H9 (cell line): ENCODE data around the genes CAMK1G and IRF6.

DNA sequence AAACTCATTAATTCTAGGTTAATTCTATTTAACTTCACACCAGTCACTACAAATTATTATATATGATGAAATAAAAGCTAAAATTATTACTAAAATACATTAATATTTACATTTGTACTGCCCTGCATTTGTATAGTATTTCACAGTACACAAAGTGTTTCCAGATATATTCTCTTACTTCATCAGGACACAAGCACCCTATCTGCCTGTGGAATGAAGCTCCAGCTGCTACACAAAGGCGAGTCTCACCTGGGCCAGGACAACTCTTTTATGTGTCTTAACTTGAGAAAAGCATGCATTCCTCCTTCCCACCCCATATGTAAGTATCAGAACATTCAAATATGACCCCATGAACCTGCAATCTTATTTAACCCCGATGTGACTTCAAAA, 50.9 kb downstream of the CD46 start:
- PRO-cap = no peak

- PRO-cap = no peak
These were observed 52.0 kb downstream of the CD46 start for GRCh38 chr1:207803402-207804624.

DNA sequence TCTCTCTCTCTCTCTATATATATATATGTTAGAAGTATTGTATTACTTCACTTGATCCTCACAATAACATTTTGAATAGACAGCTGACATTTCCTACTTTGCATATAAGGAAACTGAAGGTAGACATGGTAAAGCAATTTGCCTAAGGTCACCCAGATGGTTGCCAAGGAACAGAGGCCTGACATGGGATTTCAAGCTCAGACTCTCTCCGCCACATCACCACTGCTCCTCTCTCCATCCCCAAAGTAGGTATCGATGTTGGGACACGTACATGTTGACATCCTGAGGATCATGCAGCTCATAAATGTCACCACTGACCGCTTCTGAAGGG, 38.9 kb downstream of the CD34 start:
- PRO-cap = no peak

DNA sequence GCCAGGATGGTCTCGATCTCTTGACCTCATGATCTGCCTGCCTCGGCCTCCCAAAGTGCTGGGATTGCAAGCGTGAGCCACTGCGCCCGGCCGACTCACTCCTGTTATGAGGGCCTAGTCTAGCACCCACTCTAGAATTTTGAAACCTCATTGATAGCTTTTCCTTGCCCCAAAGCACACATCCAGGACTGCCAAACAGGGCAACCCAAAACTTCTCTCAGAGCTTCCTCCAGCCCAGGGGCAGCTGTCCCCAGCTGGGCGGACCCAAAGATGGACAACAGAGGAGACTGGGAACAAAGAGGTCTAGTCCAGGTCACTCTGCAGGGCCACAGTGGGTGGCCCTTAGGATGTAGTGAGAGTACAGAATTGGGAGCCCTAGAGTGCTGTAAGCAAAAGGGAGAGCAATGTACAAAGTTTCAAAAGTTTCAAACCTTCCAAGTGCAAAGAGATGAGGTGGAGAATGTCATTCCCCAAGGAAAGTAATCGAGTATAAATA, 1.3 kb downstream of the CD34 start:
- PRO-cap = no peak

- PRO-cap = no peak
These were observed 11.7 kb upstream of the CD34 start for GRCh38 chr1:207922656-207922963.

GRCh38 chr1:208026985-208027521, 116.1 kb upstream of the CD34 start:
- PRO-cap = no peak

- PRO-cap = no peak
These were observed 102.4 kb downstream of the PLXNA2 start for GRCh38 chr1:208141681-208142224.

DNA sequence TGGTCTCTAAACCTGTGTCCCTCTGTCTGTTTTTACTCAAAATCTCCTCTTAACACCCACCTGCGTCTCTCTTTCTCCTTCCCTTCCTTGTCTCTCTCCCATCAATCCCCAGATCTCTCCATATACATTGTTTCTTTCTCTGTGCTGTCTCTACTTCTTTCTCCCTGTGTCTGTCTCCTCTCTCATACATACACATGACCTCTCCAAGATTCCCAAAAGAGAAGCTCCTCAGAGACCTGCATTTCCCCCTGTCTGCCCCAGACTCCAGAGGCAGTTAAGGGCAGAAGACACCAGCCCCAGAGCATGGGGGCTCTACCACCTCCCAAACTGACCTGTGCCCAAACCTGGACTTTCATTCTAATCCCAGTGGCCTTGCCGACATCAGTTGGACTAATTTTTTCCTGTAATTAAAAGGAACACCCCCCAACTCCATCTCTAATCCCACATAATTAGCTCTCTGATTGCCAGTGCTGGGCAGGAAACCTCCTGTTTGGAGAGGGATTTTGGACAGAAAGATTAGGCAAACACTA, 85.9 kb downstream of the PLXNA2 start:
- PRO-cap = no peak

DNA sequence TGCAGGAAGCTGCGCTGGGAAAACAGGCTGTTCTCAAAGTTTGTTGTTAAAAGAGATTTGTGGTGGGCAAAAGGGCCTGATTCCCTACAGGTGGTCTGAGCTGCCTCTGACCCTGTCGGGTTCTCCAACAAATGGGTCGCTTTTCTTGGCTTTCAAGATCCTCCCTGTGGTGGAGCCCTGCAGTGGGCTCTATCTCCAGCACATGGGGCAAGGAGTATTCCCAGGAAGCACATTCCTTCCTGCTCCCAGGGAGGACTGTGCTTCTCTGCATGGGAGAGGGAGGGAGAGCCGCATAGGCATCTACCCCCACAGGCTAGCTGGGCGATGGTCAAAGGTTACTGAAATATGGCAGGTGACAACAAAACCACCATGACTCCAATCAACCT, 85.5 kb downstream of the PLXNA2 start:
- PRO-cap = no peak

DNA sequence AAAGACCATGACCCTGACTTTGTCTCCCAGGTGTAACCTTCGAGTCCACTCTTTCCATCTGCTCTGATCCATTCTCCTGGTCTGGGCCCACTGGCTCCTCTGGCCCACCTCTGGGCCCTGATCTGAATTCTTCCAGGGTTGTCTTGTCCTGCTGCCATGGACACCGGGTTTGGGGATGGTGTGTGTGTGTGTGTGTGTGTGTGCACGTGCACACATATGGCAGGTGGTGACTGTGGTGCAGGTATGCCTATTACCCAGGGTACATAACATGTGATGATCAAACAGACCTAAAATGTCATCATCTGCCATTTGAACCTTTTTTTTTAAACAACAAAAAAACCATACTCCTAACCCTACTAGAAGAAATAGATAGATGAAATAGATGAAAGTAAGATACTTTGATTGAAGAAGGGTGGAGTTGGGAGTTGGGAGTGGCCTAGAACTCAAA, 52.0 kb downstream of the PLXNA2 start:
- PRO-cap = no peak

- PRO-cap = no peak
These were observed 65.6 kb upstream of the PLXNA2 start for GRCh38 chr1:208309698-208310217.

DNA sequence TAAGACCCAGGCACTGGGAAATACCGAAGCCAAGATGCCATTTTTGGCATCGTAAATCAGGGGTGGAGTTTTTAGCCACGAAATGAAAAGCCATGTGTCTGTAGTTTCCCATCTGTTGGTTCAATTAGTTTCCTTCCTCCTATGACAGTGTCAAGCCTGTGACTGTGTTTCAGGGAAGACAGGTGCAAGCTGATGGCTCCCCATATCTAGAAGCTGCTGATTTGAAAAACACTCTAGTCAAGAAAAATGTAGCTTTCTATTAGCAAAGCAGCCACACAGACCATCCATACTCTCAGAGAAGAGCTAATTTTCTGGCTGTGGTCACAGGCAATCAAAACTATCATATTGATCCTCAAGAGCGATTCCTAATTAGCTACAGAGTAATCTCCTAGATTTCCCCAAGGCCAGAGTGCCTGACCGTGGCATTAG, 480.3 kb upstream of the CAMK1G start:
- PRO-cap = no peak

DNA sequence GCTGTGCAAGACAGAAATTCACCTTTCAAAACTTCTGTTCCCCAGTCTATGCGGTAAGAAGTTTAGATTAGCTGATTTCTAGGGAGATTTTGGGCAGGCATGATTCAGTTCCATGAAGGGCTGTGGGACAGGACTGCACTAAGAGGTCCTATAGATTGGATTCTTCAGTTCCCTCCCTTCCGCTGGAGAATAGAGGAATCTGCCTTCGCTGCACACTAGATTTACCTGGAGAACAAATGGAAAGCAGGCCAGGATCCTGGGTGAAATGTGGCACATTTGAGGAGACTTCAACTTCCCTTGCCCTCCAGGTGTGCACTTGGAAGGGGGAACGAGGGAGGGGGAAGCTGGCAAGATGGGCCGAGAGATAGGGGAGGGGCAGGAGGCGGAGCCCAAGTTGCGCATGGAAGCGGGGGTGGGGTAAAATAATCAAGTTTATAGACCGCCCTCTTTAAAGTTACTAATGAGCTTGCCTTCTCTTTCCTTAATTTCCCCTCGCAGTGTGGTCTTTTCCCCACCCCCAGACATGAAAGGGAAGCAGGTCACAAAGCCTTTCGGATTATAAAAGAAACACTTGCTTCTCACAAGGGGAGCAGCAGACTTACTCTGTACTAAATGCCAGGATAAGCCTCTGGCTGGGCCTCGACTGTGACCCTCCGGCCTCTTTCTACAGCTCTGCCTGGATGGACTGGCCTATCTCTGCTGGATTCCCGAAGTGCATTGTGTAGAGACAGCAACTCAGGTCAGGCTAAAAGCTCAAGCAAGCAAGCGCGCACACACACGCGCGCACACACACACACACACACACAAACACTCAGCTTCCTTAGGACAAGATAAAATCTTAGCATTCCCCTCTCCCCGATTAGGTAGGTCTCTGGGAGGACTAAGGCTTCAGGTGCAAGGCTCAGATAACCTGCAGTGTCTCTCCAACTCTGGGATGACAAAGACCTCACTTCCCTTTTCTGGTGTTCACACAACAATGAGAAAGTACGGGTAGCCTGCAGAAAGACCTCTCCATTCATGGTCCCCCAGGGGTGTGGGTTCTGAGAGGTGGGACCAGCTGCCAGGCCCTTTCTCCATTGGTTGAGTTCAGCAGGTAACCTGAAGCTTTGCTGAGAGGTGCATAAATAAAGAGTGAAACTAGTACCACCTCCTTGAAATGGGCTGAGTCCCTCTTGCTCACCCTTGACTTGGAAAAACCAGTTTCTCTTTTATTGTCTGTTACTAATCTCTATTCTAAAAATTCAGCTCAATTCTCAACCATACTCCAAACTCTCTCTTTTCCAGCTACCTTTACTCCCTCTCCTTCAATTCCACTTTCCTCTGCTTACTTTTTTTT, 155.4 kb upstream of the CAMK1G start:
- PRO-cap = bidirectional peak, plus-strand start at position 720 of the sequence, minus-strand start at position 714 of the sequence; bidirectional peak, plus-strand start at position 1,151 of the sequence, minus-strand start at position 931 of the sequence

GRCh38 chr1:209431688-209432657, 151.5 kb upstream of the CAMK1G start:
- PRO-cap = no peak

- PRO-cap = unidirectional peak, plus-strand start at chr1:209583717
These were observed at the start of gene CAMK1G for GRCh38 chr1:209583442-209583882. TSS of gene CAMK1G (plus strand) at chr1:209583714.

- PRO-cap = no peak
These were observed 10.0 kb downstream of the LAMB3 start for GRCh38 chr1:209642293-209642649.

DNA sequence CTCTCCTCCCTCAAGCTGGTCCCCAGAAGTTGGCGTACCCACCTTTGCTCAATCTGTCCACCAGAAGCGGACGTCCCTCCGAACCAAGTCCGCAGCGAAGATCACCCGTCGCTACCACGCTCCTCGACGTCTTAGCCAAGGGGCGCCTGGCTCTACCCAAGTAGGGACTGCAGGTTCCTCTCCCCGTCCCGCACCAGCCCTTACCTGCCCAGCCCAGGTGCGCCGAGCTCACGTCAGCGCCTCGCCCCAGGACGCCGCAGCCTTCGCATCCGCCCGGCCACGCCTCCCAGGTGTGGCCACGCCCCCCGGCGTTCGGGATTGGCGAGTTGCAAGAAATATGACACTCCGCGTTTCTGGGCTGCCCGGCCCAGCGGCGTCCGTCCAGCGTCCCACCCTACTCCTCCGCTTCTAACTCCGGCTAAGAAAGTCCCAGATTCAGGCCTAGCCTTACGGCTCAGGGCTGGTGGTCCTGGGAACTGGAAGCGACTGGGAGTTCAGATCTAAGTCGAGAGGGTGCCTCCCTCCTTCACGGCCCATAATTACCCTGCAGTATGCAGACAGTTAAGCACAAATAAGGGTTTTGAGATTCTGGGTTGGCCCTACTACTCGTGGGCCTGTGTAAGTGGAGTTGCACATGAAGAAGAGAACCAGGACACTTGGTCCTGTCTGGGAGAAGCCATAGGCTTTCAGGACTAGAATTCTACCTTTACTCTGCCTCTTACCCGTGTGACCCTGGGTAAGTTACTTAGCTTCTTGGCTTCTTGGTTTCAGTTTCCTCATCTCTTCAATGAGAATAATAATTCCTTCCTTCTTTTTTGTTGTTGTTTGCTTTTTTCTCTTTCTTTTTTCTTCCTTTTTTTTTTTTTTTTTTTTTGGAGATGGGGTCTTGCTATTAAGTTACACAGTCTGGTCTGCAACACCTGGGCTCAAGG, at the start of gene IRF6:
TSS of gene IRF6 (minus strand) at position 238 of the 932 bp plus-strand sequence.
- PRO-cap = bidirectional peak, plus-strand start at position 434 of the sequence, minus-strand start at position 206 of the sequence

DNA sequence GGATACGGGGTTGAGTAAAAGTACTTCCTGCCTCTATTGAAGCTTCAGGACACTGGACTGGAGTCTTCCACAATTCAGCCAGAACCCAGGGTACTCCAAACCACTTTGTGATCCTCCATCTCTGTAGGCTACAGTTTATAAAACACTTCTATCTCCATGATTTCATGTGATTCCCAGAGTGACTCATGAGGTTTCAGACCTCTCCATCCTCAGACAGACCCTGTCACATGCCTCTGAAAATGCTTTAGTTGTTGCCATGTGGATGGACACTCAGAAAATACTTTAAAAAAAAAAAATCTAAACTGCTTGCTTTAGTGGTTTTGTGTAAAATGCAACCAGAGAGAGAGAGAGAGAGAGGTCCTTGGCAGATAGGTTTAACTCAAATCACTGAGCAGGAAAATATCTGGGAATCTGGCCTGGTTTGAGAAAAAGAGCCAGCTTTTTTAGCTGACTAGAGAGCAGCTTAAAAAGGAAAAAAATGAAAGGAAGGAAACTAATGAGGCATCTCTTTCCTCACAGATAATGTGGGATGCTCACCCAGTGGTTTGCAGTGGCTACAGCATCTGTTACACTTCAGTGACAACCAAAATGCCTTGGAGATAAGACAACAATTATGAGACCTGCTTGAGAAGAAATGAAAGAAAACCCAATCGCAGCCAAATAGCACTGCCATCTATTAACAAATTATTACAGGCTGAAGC, 54.6 kb upstream of the SYT14 start:
- PRO-cap = no peak

GRCh38 chr1:209895580-209895993, 42.4 kb upstream of the SYT14 start:
- PRO-cap = no peak

GRCh38 chr1:209895994-209896133, 42.2 kb upstream of the SYT14 start:
- PRO-cap = no peak